ENCODE measurements around a stretch of chr1.

DNA sequence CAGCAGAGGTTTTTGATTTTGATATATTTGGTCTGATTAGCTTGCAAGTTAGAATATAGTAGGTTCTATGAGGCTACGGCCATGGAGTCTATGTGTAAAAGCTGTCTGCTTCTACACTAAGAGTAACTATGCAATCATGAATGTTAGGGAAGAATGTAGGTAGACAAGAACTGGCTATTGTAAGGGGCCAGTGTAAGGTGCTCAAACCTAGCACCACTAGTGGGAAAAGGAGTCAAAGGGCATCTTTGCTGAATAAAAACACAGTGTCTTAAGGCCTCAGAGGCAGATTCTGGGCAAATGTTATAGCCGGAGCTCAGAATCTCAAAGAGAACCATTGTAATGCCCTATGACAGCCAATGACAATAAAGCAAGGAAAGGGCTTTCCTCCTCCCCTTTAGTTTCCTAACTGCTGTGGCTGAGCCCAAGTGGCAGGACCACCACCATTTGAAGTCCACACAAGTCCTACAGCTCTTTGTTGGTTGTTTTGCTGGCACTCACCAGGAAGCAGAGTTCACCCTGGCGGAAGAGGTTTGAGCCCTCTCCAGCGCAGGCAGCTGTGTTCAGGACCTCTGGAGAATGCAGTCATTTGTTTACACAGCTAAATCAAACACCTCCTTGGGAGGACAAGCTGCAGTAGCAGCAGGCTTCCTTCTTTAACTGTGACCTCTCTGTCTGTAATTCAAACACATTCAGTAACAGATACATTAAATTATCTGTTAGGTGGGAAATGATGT, 52.2 kb downstream of the ABCA4 start:
- PRO-cap, 2 experiments = no peak in any of the 2 experiments

- PRO-cap, 2 experiments = no peak in any of the 2 experiments
Measured at GRCh38 chr1:94266025-94266363, 28.6 kb upstream of the ARHGAP29 start.

GRCh38 chr1:94300026-94300759, 62.8 kb upstream of the ARHGAP29 start:
- PRO-cap, 2 experiments = no peak in any of the 2 experiments

- PRO-cap, 2 experiments = no peak in any of the 2 experiments
Measured at GRCh38 chr1:94322571-94323325, 85.4 kb upstream of the ARHGAP29 start.

GRCh38 chr1:94406253-94406948, 11.8 kb upstream of the ABCD3 start:
- PRO-cap, 2 experiments = no peak in any of the 2 experiments

DNA sequence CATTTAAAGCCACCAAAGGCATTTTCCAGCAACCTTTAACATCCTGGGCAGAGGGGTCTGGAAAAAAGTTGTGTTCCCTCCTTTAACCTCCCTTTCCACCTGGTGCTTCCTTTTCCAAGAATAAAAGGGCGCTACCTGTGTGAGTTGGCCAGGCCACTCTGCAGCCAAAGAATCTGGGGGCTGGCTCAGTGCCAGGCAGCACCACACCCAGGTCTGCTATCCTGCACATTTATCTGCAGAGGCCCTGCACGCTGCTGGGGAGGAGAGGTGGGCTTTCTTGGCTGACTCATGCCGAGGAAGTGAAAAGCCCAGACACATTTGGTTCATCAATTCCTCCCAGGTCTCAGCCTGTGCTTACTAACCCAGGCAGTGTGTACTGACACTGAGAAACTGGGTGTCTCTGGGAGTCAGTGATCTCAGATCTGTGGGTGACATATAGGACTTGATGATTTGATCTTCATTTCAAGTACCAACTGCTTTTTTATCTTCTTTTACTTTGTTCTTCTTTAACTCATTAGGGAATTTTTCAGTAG, 79.9 kb upstream of the F3 start:
- PRO-cap, 2 experiments = no peak in any of the 2 experiments

DNA sequence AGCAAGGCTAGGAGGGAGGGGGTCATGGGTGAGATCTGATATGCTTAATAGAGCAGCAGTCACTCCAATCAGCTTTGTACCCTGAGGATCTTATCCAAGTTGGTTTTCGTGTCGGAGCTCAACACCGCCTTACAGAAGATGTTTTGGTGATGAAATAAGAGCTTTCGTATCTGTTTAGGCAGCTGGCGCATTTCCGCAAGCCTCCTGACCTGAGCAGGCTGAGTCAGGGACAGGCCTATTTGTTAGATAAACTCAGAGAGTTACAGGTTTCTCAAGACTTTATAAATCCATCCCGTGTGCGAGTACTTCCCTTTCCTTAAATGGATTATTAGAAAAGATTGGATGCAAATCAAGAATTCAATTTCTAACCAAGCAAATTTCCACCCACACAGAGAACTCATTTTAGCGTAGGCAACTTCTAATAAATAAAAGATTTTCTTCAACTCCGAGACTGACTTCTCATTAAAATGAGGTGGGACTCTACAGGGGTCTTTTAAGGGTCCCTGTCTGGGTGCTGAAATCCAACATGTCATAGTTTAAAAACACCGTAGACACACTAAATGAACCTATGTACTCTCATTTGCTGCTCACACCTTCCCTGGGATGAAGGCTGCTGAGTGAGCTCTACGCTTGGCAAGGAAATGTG, 106.8 kb upstream of the F3 start:
- PRO-cap, 2 experiments = no peak in any of the 2 experiments

- PRO-cap, 2 experiments = no peak in any of the 2 experiments
Measured at GRCh38 chr1:94689741-94690696, 130.1 kb upstream of the SLC44A3 start.

- PRO-cap, 2 experiments = no peak in any of the 2 experiments
Measured at GRCh38 chr1:94755614-94756262, 64.4 kb upstream of the SLC44A3 start.

- PRO-cap, 2 experiments = no peak in any of the 2 experiments
Measured at GRCh38 chr1:94803419-94804204, 16.5 kb upstream of the SLC44A3 start.

GRCh38 chr1:94866125-94867011, 46.2 kb downstream of the SLC44A3 start:
- PRO-cap, 2 experiments = no peak in any of the 2 experiments

- PRO-cap, 2 experiments = no peak in any of the 2 experiments
Measured at GRCh38 chr1:94922445-94923469, 4.2 kb downstream of the CNN3 start.

DNA sequence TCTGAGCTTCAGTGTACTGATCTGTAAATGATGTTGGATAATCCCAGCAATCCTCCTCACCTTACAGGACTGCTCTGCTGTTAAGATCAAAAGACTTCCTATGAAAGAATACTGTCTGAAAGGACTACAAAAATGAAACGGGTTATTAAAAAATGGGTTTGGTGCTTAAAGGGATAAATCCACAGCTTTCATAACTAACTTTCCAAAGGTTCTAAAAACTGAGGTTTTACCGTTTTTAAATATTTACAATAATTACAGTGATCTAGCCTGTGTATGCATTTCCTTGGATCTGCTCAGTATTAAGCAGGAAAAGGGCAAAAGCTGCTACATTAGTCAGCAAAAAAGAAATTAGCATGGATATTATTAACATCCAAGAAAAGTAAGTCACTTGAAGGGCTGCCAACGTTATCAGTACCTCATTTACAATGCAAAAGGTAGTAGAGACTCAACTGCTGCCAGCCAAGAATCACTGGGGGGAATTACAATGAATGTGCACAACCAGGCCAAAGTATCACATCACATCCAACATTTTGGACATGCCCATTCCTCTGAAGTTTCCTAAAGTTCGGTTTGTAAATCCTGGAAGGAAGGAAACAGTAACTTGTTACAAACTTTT, 2.0 kb downstream of the CNN3 start:
- PRO-cap, 2 experiments = no peak in any of the 2 experiments

GRCh38 chr1:95073136-95073439, 337 bp upstream of the ALG14 start:
- PRO-cap, 2 experiments = peak in 1 of 2 experiments; most common plus-strand start chr1:95073295 (in 1); most common minus-strand start chr1:95073228 (in 1)

DNA sequence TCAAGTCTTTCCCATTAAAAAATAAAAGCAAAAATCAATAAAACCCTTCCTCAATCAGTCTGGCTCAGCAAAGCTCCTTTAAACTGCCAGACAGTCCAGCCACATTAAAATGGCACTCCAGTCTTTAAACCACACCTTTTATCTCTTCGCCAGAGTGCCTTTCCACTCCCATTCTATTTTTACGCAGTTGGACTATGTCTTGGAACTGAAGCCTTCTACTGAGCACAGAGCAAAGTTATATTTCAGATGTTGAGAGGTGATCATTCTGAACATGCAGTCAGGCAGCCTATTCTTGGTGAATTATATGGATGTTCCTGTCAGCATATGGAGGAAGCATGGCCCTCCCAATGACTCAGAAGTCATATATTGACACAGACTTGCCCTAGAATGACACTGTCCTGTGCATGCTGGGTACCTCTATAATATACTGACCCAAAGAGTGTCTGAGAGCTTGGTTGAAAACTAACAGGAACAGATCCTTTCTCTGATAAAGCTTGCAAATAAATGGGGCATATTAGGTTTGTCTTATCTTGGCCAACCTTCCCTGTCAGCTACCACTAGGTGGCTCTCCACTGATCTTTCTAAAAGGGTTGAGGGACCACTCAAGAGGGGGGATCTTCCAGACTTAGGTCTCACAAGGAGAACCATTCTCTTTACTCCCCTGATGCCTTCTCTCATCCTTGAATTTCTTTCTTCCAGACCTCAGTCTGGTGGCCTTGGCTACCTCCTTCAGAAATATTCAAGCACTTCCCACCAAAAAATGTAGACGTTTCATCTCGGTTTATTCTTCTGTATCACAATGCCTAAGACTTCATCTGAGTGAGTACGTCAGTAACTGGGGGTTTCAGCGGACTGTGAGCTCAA, 11.7 kb upstream of the ALG14 start:
- PRO-cap, 2 experiments = no peak in any of the 2 experiments

DNA sequence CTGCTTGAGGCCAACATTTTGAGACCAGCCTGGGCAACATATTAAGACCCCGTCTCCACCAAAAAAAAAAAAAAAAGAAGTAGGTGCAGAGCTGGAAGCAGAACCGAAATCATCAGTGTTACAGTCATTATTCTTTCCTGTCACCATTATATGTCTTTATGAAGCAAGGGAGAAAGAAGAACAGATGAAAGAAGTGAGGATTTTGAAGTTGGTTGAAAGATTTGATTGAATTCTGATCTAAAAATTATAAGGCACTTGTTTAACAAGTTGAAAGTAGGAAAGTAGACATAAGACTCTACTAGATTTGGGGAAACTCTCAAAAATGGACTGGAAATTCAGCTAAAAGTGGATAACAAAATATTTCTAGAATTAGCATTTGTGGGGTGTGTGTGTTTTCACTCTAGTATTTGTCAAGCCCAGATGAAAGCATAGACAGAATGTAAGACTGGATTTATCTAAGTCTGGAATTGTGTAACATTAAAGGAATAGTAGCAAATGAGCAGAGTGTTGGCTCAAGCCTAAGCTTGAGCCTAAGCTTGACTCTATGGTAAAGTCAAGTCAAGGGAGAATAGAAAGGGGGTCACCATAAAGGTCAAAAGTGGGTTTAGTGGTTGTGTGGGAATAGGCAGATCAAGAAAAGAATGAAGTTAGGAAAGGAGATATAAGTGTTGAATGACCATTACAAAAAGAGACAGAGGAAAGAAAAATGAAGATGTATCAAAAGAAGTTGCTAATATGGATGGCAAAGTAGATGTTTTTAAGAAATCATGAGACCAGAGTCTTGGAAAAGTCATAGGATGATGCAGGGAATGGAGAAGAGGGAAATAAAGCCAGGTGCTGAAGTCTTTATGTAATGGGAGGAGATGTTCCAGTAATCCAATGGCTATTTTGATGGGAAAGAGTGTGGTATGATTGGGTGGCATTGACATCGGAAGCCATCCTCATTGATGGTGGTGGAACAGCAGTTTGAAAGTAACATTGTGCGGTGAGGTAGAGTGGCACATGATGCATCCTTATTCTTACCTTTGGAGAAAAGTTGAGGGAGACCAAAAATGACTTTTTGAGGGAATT, 75.0 kb downstream of the PTBP2 start:
- PRO-cap, 2 experiments = no peak in any of the 2 experiments

DNA sequence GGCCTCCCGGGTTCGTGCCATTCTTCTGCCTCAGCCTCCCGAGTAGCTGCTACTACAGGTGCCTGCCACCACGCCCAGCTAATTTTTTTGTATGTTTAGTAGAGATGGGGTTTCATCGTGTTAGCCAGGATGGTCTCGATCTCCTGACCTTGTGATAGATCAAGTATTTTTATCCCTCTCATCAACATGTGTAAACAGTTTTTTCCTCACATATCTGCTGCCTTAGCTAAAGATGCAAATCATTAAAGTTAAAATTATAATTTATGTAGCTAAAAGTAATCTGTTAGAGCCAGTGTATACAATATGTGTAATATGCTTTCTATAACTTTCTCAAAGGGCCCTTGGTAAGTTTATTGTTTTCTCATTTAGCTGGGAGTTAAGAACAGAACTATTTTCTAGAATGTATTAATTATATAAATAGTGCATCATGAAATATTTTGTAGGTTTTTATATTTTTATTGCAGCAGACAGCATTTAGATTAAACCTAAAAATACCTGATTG, 77.8 kb downstream of the PTBP2 start:
- PRO-cap, 2 experiments = no peak in any of the 2 experiments

- PRO-cap, 2 experiments = no peak in any of the 2 experiments
Measured at GRCh38 chr1:97277704-97278457, 556.3 kb downstream of the PTBP2 start.

- PRO-cap, 2 experiments = no peak in any of the 2 experiments
Measured at GRCh38 chr1:97660515-97661346, 260.1 kb downstream of the DPYD start.

- PRO-cap, 2 experiments = no peak in any of the 2 experiments
Measured at GRCh38 chr1:98049436-98049754, 128.6 kb upstream of the DPYD start.

Measured in helper T cell (primary cell).